SEM (cell line): Measurements from ENCODE around the gene C1QTNF4.

- PRO-cap, result no peak
Measured at GRCh38 chr11:47187996-47188241, 1.7 kb upstream of the PACSIN3 start.

DNA sequence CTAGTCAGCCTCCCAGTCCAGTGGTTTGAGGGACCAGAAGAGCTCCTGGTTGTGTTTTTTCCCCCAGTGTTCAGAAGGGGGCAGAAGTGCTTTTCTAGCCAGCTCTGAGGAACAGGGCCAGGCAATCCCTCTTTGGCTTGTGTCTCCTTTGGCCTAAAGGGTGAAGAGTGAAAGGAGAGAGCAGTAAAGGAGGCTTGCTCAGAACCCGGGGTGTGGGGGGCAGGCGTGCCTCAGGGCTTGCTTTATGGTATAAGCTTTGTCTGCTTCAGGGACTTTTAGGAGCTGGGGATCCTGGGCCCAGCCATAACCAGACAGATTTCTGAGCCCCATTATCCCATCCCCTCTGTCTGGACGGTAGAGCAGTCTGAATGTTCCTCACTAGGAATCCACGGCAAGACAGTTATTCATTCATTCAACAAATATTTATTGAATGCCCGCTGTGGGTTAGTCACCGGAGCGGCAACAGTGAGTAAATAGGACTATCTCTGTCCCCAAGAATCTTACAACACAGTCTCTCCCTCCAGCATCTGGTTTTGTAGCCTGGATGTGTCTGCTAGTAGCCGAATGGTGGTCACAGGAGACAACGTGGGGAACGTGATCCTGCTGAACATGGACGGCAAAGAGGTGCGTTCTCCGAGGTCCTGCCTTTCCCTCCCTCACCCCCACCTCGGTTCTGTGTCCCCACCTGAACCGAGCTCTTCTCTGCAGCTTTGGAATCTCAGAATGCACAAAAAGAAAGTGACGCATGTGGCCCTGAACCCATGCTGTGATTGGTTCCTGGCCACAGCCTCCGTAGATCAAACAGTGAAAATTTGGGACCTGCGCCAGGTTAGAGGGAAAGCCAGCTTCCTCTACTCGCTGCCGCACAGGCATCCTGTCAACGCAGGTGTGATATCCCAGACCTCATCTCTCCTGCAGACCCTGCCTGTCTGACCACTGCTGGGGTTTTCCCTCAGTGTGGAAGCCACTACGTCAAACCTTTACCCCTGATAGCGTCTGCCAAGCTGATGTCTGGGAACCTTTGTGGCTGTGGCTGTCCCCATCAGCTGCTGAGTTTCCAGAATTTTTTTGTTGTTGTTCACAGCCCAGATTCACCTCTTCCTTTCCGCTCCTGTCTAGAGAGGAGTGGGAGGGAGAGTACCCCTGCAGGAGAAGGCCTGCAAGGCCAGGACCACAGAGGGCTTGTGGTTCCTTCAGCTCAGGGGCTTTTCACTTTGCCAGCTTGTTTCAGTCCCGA is 14.1 kb downstream of the ACP2 start:
- PRO-cap, result no peak

- PRO-cap, result no peak
Measured at GRCh38 chr11:47244964-47246111, 3.3 kb downstream of the ACP2 start.

GRCh38 chr11:47285482-47286332 is 27.9 kb downstream of the NR1H3 start:
- PRO-cap, result no peak

DNA sequence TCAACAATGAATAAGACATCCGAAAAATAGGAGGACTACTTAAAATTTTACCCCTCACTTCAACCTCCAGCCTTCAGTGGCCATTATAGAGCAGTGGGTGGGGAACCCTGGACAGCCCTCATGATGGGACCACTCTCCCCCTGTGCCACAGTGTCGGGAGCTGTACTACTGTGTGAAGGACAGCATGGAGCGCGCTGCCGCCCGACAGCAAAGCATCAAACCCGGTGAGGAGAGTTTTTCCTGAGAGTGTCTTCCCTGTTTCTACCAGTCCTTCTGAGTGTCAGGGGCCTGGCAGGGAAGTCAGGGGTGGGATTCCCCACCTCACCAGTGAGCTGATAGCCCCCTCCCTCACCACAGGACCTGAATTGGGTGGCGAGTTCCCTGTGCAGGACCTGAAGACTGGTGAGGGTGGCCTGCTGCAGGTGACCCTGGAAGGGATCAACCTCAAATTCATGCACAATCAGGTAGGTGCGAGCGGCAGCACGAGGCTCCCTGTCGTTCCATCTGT is 28.3 kb downstream of the MYBPC3 start:
- PRO-cap, result no peak

DNA sequence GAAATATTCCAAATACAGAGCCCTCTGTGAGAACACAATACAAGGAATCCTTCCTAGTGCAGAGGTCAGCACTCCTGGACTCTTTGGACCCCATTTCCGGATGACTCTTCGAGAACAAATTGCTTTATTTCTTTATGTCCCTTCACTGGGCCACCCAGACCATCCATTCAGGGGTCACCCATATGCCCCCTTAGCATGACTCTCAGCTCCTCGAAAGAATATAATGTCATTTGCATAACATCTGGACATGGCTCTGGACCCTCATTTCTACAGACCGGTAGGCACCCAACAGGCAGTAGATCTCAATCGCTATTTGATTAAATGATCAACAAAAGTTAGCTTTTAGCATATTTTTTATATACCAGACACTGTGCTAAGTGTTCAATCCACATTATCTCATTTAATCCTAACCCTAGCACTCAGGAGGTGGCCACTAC is 12.6 kb upstream of the MYBPC3 start:
- PRO-cap, result no peak

DNA sequence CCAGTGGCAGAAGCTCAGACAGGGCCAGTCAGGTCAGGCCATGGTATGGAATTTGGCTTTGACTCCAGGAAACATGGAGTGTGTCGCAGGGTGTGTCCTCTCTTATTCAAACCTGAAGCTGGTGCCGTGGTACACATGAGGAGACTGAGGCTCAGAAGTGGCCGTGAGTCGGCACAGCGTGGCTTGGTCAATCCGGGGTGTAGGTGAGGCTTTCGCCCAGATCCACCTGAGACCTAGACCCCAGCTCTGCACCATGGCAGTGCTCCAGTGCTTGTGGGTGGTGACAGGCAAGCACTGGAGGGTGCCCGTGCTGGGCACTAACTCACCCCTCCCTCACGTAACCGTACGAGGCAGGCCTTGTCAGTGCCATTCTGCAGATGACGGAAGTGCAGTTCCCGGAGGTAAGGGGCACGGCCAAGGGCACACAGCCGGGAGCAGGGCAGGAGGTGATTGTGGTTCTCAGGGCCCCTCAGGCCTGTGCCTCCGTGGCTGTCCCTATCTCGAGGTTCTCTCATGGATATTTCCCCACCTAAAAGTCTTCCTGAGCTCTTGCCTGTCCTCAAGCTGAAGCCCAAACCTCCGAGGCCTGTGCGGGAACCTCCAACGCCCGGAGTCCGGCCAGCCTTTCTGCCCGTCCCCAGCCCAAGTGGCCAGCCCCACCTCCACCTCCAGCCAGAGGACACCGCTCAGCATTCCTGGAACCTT is 10.7 kb upstream of the SPI1 start:
- PRO-cap, result no peak

DNA sequence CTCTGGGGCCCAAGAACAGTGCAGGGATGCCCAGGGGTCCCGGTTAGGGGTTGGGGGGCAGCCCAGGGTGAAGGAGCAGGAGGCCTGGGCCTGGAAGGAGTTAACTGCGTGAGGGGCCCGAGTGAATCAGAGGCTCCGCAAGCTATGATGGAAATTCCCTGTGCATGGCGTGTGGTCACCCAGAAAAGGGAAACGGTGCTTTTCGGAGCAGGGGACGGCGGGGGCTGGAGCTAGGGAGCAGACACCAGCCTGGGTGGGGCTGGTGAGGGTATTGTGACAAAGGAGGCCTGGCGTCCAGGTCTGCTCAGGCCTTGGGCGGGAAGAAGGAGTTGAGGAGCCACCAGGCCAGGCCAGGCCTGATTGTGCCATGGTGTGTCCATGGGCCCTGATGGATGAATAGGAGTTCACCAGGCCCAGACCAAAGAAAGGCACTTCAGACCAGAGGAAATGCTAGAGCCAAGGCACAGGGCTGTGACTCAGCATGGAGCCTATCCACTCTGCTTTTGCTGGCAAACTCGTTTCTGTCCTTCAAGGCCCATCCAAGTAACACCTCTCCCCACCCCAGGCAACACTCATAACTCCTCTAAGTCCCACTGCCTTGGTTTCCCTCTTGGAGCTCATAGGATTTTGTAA is 12.8 kb upstream of the SPI1 start:
- PRO-cap, result no peak

- PRO-cap, result no peak
Measured at GRCh38 chr11:47413531-47414497, 5.4 kb downstream of the SLC39A13 start.

- PRO-cap, result no peak
Measured at GRCh38 chr11:47415021-47415957, 6.9 kb downstream of the SLC39A13 start.

DNA sequence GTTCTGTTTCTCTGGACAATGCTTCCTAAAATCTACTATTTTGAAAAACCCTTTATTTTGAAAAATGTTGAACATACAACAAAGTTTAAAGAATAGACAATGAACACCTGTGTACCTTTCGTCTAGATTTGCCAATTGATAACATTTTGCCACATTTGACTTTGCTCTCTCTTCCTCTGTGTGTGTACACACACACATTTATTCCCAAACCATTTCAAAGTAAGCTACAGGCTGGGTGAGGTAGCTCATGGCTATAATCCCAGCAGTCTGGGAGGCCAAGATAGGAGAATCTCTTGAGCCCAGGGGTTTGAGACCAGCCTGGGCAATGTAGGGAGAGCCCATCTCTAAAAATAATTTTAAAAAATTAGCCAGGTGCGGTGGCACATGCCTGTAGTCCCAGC is 5.2 kb upstream of the PSMC3 start:
- PRO-cap, result no peak

DNA sequence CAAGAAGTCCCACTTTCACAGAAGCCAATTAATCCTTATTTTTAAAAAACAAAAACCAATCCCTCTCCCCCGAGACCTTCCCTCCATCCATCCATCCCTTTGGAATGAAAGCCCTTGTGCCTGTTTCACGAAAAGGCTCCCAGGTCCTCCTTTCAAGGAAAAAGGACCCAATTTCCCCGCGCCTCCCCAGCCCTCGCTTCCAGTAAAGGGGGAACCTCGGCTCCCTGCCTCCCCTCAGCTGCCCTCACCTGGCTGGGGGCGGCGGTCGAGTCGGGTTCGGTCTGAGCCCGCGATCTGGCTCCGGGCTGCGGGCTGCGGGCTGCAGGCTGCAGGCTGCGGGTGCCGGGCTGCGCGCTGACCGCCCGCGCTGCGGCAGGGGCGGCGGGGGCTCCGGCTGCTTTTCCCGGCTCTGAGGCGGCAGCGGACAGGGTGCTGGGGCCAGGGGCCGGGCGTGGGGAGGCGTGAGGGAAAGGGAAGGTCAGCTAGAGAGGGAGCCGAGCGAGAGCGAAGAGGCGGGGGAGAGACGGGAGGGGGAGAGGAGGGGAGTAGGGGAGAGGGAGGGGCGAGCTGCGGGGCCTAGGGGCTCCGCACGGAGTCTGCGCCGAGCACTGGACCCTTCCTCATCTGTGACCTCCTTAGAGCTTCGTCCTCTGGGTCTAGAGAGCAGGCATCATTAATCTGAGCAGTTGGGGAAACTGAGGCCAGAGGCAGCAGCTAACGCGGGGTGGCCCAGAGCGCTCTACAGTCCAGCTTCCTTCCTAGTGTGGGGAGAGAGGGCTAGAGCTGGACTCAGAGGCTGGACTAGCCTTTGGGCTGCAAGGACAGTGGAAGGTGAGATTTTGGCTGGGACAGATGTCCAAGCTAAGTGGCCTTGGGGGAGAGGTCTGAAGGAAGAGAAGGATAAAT is at the start of gene C1QTNF4:
TSS of gene C1QTNF4 (minus strand) at position 512 of the 906 bp plus-strand sequence.
- PRO-cap, result no peak

DNA sequence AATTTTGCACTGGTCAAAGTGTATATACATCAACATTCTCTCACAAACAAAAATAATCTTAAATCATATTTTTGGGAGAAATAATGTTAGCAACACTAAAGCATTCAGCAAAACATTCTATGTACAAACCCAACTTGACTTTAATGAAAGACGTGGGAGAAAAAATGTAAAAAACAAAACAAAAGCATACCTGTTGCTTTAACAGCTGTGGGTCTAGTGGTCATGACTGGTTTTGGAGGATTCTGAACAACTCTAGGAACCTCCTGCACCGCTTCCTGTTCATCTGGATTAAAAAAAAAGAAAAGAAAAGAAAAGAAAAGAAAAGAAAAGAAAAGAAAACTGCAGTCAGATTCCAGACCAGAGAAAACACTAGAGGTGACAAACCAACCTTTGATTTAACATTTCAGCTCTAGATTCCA is 2.1 kb downstream of the FNBP4 start:
- PRO-cap, result no peak

- PRO-cap, result bidirectional peak, plus-strand start at chr11:47950791, minus-strand start at chr11:47950496
Measured at GRCh38 chr11:47950620-47950977, 29.8 kb upstream of the PTPRJ start.

DNA sequence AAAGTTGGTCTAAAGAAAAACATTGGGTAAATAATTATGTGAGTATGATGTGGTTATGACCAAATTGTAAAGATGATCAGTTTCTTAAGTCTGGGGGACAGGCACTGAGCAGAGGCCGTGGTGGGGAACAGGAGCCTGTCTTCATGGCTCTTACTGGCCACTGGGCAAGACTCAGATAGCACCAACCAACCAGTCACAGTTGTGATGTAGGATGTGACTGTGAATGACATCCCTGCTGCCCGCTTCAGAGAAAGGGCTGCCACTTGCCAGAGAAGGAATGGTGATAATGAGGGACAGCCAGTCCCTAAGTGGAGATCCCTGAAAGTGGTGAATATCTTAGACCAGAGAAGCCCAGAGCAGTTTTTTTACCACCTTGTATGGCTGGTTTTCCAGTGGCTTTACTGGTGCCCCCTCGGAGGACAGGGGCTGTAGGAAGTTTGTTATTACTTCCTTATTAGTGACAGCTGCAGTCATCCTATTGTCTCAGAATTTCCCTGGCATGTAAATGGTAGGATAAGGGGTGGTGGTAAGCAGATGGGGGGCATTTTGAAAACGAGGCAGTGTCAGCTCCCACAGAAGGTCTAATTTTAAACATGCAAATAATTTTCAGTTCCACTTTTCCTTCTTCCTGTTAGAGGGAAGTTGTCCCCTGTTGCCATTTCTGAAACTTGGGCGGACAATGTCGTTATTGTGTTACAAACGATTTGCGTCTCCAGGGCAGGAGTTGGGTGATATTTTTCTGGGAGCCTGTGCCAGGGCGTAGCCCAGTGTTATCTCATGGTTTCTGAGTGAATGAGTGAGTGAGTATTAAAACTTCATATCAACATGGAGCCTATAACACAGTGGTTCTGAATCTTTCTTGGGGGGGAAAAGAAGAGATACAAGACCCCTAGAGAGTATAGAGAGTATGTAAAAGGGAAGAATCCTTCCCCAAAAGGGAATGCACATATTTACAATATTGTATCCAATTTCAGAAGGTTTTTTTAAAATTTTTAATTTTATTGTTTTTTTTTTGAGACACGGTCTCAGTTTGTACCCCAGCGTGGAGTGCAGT is 7.3 kb downstream of the PTPRJ start:
- PRO-cap, result bidirectional peak, plus-strand start at position 696 of the sequence, minus-strand start at position 503 of the sequence

GRCh38 chr11:47991235-47991868 is 11.0 kb downstream of the PTPRJ start:
- PRO-cap, result no peak

GRCh38 chr11:48011742-48012261 is 31.4 kb downstream of the PTPRJ start:
- PRO-cap, result no peak

- PRO-cap, result no peak
Measured at GRCh38 chr11:48033939-48034133, 53.5 kb downstream of the PTPRJ start.

DNA sequence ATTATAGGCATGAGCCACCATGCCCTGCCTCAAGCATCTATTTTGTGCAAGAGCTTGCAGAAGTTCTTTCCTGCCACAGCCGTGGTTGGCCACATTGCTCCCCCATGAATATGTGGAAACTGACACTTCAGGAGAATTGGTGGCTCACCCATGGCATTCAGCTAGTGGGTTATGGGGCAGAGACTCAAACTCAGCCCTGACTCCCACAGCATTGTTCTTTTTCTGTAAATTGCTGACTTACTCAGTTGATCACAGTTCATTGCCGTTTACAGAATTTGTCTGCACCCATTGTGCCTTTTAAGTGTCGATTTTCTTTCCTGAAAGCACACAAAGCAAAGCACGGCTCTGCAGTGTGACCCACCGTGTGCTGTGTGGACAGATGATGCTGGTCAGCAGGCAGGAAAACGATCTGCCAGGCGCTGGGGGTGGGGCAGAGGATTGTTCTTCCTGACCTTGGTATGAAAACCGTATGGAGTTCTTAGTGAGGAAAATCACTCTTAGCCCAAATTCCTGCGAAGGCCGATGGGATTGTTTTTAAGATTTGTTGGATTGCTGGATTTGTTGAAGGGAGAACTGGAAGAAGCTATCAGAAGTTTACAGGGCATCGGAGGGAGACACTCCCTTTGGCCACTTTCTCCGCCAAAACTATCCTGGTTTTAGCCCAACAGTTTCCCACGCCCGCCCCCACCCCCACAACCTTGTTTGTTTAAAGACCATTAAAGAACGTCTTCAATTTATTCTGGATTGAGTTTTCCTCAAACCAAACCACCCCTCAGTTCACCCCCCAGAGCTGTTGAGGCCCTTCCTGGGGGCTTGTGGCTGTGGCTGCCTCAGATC is 115.7 kb downstream of the PTPRJ start:
- PRO-cap, result no peak

DNA sequence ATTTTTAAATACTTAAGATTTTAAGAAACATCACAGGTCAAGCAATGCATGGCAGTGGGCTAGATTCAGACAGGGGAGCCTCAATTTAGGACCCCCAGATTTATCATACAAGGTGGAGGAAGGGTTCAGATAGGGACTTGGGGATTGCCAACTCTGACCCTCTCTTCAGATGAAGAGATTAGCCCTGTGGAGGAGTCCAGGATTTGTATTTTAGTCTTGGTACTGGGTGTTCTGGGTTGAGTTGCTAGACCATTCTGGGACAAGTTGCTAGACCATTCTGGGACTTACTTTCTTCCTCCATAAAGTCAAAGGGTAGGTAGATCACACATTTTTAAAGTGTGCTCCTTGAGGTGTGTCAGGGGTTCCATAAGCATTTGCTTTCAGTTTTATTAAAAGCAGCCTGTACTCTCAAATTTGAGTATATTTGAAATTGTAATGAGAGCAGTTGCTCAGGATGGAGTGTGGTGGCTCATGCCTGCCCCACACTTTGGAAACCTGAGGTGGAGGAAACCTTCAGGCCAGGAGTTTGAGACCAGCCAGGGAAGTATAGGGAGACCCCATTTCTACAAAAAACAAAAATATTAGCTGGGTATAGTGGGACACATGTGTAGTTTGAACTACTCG is 113.8 kb upstream of the OR4B1 start:
- PRO-cap, result no peak